Placental epithelial cell (primary cell): ENCODE measurements around a stretch of chr6.

GRCh38 chr6:13413952-13414703 is 73.3 kb downstream of the GFOD1 start:
- CAGE, long polyA plus RNA = no peak

- CAGE, long polyA plus RNA = no peak
These were observed 72.2 kb downstream of the GFOD1 start for GRCh38 chr6:13415065-13415719.

GRCh38 chr6:13428157-13428813 is 59.1 kb downstream of the GFOD1 start:
- CAGE, long polyA plus RNA = no peak

- CAGE, long polyA plus RNA = no peak
These were observed 33.6 kb downstream of the GFOD1 start for GRCh38 chr6:13453602-13454356.

DNA sequence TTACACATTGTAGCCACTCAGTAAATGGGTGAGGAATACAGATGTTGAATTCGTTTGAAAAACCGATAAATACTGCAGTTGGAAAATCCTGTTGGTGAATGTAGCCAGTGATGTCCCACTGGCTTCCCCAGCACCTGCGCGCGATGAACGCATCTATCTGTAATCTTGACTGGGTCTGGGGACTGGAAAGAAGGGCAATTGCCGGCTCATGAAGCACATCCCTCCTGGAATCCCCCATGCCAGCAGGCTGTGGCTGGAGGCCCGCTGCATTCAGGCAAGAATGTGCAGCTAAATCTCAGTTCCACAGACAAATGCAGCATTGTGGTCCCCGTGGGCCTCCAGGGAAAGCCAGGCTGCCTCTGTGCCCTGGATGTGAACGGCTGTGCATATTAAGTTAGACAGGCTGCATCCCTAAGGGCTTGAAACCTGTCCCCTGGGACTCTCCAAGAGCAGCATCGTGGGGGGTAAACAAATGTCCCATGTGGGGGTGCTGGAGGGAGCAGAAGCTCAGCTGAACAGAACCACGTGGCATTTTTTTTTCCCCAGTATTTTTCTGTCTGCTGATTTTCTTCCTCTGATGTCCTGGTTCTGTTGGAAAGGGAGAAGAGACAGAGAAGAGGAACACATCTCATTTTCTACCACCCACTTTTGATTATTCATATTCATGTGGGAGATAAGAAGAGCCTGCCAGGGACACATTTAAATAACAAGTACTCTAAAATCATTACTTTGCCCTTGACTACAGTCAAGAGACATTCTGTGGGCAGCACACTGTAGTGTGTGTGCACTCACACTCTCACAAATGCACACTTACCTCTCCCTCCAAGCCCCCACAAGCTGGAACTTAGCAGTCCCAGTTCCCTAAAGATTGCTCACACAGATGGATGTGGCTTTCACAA is 17.1 kb downstream of the GFOD1 start:
- CAGE, long polyA plus RNA = no peak

DNA sequence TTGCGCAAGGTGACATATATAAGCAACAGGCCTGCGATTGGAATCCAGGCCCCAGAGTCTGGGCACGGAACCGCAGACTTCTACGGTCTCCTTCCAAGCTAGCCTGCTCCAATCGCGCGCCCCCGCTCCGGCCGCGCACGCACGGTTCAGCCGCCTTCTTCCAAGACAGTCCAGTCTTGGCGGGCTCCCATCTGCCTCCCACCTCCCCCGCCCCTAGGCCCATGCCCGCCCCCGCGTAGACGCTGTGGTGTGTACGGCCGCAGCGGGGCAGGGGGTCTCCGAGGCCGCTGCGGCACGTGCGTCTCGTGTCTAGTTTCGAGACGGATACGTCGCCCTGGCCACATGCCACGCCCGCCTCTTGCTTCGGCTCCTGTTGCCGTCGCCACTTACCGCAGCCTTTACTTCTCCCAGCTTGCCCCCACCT is 781 bp upstream of the GFOD1 start:
- CAGE, long polyA plus RNA = no peak

- CAGE, long polyA plus RNA = no peak
These were observed 5.3 kb upstream of the SIRT5 start for GRCh38 chr6:13569150-13569448.

- CAGE, long polyA plus RNA = no peak
These were observed 17.2 kb downstream of the NOL7 start for GRCh38 chr6:13632322-13632776.

- CAGE, long polyA plus RNA = no peak
These were observed 12.2 kb downstream of the MCUR1 start for GRCh38 chr6:13802115-13802597.

DNA sequence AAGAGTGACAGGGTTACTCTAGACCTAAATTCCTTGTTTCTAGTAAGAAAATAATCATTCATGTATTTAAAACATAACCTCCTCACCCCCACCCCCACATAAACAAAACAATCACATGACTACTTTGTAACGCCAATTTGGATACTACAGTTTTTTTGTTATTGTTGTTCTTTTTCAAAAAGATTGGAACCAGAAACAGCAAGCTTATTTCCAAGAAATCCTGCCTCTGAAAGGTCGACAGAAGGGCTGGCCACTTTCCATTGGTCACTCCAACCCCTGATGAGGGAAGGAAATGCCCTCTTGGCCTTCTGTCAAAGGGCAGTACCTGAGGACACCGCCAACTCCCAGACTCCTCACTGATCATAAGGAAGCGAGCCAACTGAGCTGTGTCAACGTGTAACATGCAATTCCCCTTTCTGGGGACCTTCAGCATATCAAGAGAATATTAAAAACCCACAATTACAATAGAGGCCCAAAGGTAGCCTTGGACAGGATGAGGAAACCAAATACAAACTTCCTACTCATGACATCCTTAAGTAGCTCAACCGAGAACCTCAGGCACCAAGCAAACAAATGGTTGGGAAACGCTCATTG is 2.5 kb downstream of the MCUR1 start:
- CAGE, long polyA plus RNA = no peak

DNA sequence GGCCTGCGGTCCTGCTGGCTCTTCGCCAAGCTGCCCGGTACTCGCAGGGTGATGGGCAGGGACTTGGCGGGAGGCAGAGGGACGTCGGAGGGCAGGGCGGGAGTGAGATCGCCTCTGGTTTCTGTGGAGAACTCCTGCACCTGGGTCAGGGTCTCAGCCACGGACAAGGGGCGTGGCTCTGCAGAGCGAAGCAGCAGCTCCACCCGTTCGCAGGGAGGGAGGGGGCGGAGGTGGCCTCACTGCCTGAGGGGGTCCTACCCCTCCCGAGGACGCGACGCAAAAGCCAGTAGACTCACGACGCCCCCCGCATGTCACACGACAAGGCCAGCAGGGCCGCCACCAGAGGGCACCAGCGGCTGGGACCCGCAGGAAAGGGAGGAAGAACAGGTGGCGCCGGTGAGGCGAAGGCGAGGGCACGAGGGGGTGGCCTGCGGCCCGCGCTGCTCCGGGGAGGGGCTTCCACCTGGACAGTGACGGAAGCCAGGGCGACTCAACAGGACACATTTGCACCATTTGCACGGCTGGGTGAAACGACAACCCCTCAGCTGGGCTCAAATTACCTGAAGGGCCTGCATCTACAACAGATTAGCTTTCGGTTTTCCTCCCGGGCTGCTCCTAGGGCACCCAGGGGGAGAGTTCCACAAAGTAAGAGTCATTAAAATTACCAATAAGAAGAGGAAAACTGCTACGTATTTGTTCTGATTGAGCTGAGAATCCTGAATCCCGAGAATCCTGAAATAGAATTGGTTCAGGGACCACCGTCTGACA is 51.0 kb upstream of the RNF182 start:
- CAGE, long polyA plus RNA = no peak

- CAGE, long polyA plus RNA = no peak
These were observed 7.7 kb upstream of the CD83 start for GRCh38 chr6:14109618-14110443.

DNA sequence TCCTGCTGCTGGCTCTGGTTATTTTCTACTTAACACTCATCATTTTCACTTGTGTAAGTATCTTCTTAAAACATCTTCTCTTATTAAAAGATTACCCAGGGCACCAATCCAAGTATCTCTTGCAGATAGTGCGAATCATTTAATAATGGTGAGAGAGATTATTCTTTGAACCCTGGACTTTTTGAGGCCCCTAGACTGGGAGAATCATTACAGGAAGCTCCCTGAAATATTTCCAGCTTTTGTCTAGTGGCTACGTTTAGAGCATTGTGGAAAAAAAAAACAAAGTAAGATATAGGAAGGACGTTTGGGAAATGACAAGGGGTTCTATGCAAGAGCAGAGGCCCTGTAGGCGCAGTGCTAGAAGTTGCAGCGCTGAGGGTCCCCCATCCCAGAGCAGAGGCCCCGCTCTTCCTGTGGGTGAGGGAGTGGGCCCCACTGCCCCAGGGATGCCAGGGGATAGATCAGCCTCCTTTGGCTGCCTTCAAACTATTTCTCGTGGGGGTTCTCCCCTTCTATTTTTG is 16.2 kb downstream of the CD83 start:
- CAGE, long polyA plus RNA = no peak

GRCh38 chr6:14151020-14151584 is 33.5 kb downstream of the CD83 start:
- CAGE, long polyA plus RNA = no peak

GRCh38 chr6:14258812-14259061 is 141.2 kb downstream of the CD83 start:
- CAGE, long polyA plus RNA = no peak

DNA sequence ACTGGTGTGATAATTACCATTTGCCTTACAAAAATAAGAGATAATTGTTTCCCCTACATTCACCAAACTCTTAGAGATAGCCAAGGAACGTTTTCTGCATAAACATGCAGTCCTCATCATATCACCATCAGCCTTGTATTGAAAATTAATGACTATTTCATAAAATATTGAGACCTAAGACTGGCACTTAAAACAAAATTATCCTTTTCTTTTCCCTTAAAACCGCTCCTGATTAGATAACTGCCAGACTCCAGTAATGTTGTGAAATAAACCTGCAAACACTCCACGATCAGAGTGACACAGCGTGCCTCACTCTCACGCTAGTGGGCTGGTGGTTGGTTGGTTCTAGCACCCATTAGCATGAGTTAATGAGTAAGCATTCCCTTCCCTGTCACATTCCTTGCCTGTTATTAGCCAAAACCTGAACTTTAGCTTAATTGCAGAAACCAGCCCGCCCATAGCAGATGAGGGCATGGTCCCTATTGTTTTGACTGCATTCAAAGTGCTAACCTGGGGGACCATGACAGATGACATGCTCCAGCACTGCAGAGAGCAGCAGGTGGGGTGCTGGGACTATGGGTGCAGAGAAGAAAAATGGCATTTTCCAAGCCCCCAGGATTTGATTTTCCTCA is 193.4 kb downstream of the CD83 start:
- CAGE, long polyA plus RNA = no peak

- CAGE, long polyA plus RNA = no peak
These were observed 243.0 kb downstream of the CD83 start for GRCh38 chr6:14360543-14361067.

DNA sequence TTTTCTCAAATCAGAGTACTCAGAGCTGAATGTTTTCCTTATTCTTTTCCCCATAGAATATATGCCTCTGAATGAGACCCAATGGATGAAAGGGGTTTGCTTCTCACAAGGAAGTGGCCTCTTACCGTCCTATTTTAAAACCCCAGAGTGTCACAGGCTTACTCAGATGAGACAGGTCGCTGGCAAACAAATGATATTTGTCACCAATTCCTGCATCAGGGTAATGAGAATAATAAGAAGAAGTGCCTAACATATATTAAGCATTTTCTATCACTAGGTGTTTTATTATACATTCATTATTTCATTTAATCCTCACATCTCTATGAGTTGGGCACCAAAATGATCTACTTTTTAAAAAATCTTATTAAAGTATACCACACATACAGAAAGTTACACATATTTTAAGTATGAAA is 538.7 kb downstream of the CD83 start:
- CAGE, long polyA plus RNA = no peak

DNA sequence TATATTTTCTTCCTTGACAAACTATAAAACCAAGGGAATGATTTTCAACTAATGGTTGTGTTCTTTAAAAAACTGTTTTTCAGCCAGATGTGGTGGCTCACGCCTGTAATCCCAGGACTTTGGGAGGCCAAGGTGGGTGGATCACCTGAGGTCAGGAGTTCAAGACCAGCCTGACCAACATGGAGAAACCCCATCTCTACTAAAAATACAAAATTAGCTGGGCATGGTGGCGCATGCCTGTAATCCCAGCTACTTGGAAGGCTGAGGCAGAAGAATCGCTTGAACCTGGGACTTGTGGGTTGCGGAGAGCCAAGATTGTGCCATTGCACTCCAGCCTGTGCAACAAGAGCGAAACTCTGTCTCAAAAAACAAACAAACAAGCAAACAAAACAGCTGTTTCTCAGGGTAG is 27.5 kb downstream of the JARID2 start:
- CAGE, long polyA plus RNA = no peak

- CAGE, long polyA plus RNA = no peak
These were observed 41.0 kb downstream of the JARID2 start for GRCh38 chr6:15286970-15287169.